A375 (cell line): ENCODE data around the genes SFRP5, CUTC and ERLIN1.

- RAMPAGE, long total RNA: no peak
Observed at GRCh38 chr10:97771906-97772383, at the start of gene SFRP5. SFRP5 (minus strand) TSS chr10:97771999.

GRCh38 chr10:98243805-98244466 lies 24.1 kb downstream of the LOXL4 start:
- RAMPAGE, long total RNA: no peak

DNA sequence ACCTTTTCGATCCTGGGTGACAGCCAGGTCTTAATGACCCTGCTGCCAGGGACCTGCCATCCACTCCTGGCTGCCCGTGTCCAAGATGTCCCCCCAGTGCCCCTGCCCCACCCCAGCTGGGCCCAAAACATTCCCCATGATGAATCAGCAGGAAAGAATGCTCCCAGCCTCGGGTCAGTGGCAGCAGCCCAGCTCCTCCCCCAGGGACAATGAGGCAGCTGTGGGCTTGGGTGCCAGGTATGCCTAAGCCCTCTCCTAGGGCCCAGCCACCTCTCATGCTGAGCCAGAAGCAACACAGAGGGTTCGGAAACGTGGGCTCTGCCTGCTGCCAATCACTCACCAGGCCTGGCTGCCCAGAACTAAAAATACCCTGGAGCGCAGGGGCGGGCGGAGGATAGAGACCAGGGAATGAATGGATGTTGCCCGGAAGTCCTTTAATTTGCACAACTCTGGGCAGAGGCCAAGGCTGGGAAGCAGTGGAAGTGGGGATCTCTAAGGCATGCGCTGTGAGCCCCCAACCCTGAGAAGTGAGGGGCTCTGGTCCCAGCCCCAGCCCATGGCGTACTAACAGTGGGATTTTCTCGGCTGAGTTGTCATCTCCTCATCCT lies 1.5 kb upstream of the LOXL4 start:
- RAMPAGE, long total RNA: no peak

GRCh38 chr10:98467889-98468296 lies 21.2 kb upstream of the HPS1 start:
- RAMPAGE, long total RNA: no peak

- RAMPAGE, long total RNA: no peak
Observed at GRCh38 chr10:99434278-99434951, 4.0 kb upstream of the GOT1 start.

DNA sequence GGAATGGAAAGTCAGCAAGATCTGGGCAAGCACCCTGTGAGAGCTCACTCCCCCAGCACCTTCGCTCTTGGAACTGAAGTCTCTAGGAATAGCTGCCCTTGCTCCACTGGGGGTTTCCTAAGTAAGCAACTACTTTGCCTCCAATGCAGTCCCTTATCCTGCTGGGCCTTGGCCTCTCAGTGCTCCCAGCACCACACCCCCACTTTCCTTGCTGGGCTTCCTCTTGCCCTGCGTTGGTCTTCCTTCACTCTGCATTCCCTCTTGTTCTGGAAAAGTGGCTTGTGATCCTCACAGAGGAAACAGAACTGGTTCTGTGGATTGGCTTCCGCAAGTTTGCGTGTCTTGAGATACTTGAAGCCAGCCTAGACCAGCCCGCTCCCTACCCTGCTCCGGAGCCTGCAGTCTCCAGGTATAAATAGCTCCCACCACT lies 6.4 kb downstream of the NKX2-3 start:
- RAMPAGE, long total RNA: no peak

GRCh38 chr10:99716558-99717365 lies 15.2 kb downstream of the COX15 start:
- RAMPAGE, long total RNA: no peak

GRCh38 chr10:99731813-99733039 lies at the start of gene CUTC:
CUTC (plus strand) TSS chr10:99732234.
- RAMPAGE, long total RNA: no peak

- RAMPAGE, long total RNA: no peak
Observed at GRCh38 chr10:99783832-99784449, 1.5 kb downstream of the ABCC2 start.

GRCh38 chr10:99788408-99789247 lies 6.2 kb downstream of the ABCC2 start:
- RAMPAGE, long total RNA: no peak

GRCh38 chr10:99913379-99914399 lies 96.1 kb downstream of the DNMBP start:
- RAMPAGE, long total RNA: no peak

GRCh38 chr10:99920270-99920822 lies 89.4 kb downstream of the DNMBP start:
- RAMPAGE, long total RNA: no peak

DNA sequence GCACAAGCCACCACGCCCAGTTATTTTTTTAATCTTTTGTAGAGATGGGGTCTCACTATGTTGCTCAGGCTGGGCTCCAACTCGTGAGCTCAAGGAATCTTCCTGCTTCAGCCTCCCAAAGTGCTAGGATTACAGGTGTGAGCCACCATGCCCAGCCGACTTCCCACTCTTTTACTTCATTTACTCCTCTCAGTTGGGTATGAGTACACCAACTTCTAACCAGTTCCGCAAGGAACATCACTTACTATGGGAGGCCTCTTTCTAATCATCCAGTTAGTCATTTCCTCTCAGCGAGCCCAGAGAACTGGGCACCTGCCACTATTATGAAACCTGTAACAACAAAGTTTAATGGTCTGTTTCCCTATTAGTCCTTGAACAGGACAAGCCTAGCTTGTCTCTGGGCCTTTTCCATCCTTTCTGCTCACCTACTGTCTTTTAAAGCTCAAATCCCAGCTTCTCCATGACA lies 88.9 kb downstream of the DNMBP start:
- RAMPAGE, long total RNA: no peak

GRCh38 chr10:99921803-99922623 lies 87.7 kb downstream of the DNMBP start:
- RAMPAGE, long total RNA: no peak

- RAMPAGE, long total RNA: no peak
Observed at GRCh38 chr10:100020550-100021259, 11.0 kb upstream of the DNMBP start.

DNA sequence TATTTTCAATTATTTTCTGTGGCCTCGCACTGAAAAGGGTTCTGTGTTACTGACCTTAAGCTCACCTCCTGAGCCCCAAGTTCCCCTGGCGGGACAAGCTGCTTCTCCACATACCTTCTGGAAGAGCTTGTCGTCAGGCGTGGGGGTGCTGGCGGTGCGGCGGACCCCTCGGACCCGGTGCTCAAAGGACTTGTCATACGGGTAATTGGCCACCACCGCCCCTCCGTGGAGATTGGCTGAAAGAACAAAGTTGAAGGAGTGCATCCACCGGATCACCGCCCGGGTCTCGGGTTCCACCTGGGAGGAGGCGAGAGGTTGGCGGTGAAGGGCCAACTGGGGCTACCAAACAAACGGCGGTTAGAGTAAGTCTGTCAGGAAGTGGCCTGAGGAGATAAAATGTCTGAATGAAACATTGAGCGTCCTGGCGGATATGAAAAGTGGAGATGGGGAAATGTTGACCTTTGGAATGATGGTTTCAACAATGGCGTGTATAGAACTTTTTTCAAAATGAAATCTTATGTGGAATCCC lies 16.5 kb downstream of the CPN1 start:
- RAMPAGE, long total RNA: no peak

DNA sequence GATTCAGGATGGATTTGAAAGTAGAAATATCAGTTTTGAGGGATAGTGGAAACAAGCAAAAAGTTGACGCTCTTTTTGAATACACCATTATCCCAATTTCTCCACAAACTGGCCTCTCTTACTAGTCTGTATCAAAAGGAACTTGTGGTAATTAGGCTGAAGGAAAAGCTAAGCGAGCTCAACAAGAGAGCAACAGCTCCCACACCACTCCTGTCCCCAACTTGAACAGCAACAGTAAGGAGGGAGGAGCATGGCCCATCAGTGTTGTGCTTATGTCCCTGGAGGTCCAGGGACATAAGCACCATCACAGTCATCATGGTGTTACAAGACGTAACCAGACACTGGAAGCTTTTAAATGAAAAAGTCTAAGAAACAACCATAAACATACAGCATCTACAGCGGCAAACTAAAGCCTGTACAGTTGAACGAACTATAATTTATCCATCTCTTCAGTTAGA lies 1.0 kb downstream of the ERLIN1 start:
- RAMPAGE, long total RNA: no peak

DNA sequence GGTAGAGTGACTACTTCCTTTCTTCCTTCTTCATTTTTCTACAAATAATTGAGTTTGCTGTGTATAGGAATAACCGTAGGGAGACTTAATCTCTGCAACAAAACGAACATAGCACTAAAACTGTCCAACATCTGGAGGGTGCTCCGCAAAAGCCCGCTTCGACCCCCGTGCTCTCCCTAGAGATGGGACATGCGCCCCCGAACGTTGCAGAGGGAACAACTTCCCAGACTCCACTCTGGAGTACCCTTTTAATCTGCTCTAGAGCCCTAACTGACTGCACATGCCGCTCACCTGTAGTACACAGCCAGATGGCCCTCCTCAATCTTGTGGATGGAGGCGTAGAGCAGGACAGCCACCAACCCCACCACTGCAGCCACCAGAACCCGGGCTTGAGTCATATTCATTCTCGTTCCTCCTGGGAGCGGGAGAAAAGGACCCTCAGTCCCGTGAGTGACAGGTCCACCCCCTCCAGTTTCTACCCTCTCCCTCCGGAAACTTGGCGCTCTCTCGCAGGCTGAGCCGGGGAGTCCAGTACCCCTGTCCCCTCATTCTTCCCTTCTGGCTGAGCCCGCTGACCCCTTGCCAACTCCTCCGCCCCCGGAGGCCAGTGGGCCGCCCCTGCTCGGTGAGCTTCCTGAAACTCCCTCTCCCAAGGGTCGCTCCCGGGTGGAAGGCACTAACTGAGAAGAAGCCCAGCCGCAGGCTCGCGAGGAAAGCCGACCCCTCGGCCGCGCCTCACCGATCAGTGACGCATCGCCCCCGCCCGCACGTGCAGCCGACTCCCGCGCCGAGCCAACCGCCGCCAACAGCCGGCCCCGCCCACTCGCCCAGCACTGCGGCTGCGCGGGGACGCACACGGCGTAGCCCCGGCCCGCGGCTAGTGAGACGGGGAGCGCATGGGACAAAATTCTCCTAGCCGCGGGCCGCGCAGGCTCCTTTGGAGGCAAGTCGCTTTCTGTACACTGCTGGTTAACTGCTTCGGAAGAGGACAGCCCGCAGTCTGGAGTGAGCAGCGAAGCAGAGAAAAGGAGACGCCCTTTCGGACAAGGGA lies at the start of gene ERLIN1:
Gene ERLIN1 (minus strand): TSS at position 807 of the 1,051 bp plus-strand sequence.
- RAMPAGE, long total RNA: no peak

- RAMPAGE, long total RNA: no peak
Observed at GRCh38 chr10:100291292-100291863, 4.9 kb upstream of the BLOC1S2 start.

GRCh38 chr10:100347637-100348581 lies 876 bp downstream of the SCD start:
- RAMPAGE, long total RNA: no peak